ENCODE measurements around the genes METAP1 and EMCN.

DNA sequence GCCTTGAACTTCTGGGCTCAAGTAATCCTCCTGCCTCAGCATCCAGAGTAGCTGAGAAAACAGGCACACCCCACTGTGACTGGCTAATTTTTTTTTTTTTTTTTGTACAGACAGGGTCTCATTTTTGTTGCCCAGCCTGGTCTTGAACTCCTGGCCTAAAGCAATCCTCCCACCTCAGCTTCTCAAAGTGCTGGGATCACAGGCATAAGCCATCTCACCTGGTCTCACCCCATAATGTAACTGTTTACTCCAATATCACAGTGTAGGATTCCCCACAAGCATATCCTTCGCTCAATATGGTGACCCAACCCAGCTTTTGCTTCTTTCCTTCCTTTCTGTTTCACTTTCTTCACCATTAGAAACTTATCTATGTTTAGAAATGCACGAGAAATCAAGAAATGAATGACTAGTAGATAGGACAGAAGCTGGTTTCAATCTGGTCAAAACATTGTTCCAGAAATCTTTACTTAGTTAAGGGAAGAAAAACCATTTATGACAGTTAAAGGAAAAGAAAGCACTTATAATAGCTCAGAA lies 18.9 kb downstream of the TSPAN5 start:
- RRBS = no CpG with 5 or more reads among the region's 2 CpGs

DNA sequence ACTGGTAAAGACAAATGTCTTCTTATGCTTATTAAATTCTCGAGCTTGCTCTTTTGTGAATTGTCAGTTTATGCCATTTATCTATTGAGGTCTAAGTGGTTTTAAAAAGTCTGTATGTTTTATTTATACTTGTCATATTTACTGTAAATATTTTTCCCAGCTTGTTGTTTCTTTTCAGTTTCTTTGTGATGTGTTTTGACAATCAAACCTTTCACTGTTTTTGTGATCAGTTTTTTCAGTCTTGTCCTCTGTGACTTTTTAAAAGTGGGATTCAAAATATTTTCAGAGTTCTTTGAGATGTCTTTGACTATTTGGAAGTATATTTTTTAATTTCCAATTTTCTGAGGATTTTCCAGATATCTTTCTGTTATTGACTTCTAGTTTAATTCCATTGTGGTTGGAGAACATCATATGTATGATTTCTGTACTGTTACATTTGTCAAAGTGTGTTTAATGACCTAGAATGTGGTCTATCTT lies 117.7 kb downstream of the EIF4E start:
- RRBS = no CpG with 5 or more reads among the region's 1 CpG

- RRBS = 2% methylated on average over 21 of the region's 97 CpGs
Measured at GRCh38 chr4:98995597-98996553, at the start of gene METAP1. Gene METAP1 (plus strand): TSS chr4:98995721.

- RRBS = no CpG with 5 or more reads among the region's 1 CpG
Measured at GRCh38 chr4:99051440-99051794, 37.2 kb downstream of the ADH5 start.

DNA sequence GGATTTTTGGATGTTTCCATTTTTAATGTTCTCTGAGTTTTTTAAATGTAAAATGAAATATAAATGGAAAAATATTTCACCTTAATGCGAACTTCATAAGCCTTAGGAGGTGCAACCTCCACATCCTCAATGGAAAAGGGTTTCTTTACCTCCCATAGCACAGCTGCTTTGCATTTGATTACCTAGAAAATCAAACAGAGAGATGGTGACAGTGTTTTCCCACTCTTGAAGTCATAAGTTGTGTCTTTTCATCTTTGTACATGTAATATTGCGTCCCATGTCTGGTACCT lies 2.6 kb downstream of the ADH1B start:
- RRBS = no CpG with 5 or more reads among the region's 2 CpGs

DNA sequence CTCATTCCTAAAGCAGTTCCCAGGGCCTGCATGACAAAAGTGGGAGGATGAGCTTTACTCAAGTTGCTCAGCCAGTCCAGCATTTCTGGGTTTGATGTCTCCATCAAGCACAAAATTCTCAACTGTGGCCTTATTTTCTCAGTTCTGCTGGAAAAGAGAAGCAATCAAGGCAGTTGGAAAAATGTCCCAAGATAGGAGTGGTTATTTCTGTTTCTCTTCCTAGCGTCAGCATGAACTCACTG lies 29.8 kb downstream of the ADH7 start:
- RRBS = no CpG with 5 or more reads among the region's 1 CpG

- RRBS = no CpG with 5 or more reads among the region's 3 CpGs
Measured at GRCh38 chr4:99559069-99559650, 4.7 kb downstream of the TRMT10A start.

DNA sequence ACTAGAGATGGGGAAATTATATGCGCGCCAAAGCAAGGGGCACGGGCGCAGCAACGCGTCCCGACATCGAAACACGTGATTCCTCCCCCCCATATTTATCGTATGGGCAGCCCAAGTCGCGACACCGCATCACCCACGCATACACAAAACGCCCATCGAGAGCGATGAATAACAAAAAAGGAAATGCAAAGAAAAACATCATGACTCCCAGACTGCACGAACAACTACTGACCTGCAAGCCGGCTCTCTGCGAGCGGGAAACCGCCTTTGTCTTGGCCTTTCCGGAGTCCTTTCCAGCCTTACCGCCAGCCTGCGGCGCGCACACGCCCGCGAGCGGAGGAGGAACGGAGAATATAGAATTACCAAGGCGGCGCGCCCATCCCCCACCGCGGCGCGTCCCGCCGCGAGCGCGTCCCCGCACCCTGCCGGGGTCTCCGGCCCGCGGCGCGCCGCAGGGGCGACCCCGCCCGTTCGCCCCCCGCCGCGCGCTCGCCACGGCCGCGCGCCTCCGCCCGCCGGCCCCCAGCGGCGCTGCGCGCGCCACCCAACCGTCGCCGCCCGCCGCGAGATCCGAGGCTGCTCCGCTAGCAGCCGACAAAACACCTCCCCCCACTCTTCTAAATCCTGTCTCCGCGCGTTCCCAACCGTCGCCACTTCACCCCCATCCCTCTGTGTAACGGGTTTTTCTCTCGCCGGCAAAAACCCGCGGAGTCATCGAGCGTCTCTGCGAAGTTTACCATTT lies 473 bp downstream of the H2AZ1 start:
- RRBS = 1% methylated on average over 20 of the region's 95 CpGs

DNA sequence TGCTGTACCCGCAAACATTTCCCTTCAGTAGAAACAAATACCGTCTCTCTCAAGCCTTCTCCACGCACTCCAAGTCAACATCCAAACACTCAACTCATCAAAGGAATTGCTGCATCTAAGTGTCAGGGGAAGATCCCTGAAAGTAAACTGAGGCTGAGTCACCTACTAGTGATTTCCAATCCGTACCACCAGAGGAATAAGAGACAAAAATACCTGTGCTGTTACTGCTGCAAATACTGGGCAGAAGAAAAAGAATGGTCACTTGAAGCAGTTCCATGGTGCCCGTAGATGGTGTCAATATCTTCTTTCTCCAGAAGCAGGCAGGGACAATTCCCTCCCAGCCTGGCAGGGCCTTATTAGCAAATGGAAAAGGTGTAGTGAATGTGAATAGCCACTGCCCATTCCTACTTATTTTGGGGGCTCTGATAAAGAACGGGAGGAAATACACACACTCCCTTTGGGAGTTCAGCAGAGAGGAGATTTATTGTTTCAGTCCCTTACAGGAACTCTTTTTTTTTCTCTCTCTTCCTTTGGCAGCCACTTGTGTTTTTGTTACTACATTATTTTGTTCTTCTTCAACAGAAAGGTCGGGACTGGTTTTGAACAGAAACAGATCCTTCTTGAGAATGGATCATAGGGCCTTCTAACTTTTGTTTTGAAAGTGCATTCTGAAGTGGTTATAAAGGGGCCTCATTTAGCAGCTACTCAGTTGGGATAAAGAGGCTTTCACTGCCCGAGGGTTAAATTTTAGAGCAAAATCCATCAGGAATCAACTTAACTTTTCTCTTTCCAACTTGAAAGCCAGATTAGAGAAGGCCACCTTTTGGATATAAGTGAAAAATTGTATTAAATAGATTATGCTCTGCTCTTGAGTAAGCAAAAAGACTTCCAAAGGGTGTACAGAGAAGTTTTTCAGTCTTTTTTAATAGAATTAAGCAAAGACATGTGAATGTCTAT lies at the start of gene EMCN:
Gene EMCN (minus strand): TSS at position 385 of the 957 bp plus-strand sequence.
- RRBS = no CpG with 5 or more reads among the region's 8 CpGs

DNA sequence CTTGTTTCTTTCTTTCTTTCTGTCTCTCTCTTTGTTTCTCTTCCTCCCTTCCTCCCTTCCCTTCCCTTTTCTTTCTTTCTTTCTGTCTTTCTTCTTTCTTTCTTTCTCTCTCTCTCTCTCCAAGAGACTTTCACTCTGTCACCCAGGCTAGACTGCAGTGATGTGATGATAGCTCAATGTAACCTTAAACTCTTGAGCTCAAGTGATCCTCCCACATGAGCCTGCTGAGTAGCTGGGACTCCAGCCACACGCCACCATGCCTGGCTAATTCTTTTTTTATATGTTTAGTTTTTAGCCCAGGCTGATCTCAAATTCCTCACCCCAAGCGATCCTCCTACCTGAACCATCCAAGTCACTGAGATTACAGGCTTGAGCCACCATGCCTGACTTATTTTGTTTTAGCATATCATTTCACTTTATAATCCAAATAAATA lies 64.3 kb upstream of the EMCN start:
- RRBS = no CpG with 5 or more reads among the region's 2 CpGs

GRCh38 chr4:101345095-101345606 lies 2.2 kb downstream of the PPP3CA start:
- RRBS = no CpG with 5 or more reads among the region's 6 CpGs

DNA sequence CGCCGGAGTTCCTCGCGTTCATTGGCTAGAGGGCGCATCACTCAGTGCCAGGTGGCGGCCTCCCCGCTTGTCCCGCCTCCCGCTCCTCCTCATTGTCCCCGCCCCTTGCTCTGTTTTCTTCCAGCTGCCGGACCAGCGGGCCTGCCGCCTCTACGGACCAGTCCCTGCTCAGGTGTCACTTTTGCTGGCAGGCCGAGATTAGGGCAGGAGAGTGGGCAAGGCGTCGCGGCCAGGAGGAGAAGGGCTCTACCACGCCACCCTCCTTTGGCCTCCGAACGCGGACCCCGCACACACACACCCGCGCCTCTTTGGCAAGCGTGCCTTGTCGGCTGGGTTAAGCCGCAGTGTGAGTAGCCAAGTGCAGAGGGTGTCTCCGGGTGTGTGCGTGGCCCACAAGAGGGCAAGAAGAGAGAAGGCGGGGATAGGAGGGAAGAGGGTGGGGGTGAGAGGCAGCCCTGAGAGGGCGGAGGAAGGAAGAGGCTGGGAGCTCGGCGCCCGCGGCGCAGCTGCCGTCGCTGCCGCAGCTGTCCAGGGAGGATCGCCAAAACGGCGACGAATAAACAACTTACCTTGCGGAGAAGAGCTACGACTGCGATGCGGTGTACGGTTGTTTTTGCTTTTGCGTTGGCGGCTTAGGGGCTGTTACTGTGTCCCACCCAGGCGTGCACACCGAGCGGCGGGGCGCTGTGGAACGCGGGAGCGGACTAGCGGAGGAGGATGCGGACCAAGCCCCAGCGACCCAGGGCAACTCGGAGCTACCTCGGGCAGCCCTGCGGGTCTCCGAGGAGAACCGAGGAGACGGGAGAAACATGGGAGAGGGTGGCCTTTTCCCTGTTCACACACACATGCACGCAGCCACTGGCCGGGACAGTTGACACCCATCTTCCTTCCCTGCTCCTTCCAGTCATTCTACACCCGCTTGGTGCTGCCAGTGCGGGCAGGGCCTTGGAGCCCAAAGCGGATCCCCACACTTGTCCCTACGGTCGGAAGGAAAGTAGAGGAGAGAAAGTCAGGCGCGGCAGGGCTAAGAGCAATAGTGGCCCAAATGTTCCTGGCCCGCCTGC lies 670 bp upstream of the PPP3CA start:
- RRBS = 3% methylated on average over 2 of the region's 78 CpGs

DNA sequence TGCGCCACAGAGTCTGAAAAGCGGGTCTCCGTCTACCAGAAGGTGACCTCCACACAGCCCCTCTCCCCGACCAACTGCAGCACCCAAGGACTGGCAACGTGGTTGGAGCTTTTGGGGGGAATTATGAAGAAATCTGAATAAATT lies 1.3 kb upstream of the PPP3CA start:
- RRBS = no CpG with 5 or more reads among the region's 5 CpGs

GRCh38 chr4:102442138-102442551 lies 59.0 kb upstream of the NFKB1 start:
- RRBS = no CpG with 5 or more reads among the region's 5 CpGs

DNA sequence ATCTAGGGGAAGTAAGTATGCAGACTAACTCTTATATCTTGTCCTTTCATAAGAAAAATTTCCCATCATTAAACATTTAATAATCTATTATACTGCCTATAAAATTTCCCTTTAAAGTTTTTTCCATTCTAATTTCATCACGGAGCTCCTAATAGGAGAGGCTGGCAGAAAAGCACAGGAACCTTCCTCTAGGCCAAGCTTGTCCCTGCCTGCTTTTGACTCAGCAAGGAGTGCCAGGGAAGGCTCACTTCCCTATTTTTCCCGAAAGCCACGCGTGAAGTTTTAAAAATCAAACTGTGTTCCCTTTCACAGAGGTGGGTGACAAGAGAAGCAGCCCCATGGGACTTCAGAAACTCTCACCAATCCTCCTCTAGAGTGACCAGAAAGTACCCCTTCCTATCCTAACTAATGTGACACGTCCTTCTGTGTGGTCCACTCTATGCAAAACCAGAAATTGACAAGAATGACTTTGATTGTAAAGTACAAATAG lies 41.8 kb downstream of the NFKB1 start:
- RRBS = no CpG with 5 or more reads among the region's 5 CpGs

DNA sequence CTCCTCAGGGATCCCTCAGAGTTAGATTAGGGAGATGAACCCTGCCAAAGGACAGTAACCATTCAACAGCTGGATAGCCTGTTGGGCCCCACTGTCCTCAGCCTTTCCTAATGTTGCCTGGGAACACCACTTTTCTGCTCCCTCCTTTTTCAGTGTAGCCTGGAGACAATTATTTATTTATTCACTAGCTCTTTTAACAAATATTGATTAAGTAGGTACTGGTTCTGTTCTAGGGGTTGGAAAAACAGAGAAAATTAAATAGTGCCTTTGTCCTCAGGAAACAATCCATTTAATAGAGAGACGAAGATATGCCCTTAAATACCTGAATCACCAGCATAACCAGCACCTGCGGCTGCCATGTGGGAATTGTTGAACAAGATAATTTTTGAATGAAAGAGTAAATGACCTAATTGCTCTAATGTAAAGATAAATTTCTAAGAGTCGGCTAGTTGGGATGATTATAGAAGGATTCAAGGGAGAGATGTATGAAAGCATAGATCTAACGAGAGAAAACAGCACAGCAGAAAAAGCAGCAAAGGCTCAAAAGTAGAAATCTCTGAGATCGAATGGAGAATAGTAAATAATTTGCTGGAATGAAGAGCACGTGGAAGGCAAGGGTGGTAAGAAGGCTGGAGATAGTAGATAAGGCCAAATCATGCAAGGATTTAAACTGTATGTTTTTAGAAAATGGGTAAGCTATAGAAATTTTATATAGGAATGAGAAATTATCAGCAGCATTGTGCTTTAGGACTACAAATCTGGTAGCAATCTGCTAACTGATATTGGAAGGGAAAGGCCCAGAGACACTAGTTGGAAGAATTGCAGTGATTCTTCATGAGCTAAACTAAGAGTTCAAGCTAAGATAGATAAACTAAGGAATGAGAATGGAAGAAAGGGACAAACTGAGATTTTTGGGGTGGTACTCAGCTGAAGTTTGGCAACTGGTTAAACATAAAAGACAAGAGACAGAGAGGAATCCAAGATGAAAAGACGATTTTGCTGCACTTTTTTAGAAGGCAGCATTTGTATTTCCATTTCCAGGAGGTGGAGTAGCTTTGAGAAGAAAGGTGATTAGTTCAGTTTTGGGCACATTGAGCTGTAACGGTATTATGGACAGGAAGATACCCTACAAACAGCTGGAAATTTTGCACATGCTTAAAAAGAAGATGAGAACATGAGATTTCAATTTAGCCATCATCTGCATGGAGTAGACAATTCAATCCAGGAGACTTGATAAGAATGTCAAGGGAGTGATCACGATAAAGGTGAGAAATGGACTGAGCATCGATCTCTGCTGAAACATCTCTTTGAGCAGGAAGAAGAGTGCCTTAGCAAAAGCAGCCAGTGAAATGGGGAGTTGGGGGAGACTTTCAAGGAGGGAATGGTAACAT lies 54.5 kb downstream of the NFKB1 start:
- RRBS = no CpG with 5 or more reads among the region's 10 CpGs

- RRBS = no CpG with 5 or more reads among the region's 5 CpGs
Measured at GRCh38 chr4:102595917-102596535, 94.9 kb downstream of the NFKB1 start.

DNA sequence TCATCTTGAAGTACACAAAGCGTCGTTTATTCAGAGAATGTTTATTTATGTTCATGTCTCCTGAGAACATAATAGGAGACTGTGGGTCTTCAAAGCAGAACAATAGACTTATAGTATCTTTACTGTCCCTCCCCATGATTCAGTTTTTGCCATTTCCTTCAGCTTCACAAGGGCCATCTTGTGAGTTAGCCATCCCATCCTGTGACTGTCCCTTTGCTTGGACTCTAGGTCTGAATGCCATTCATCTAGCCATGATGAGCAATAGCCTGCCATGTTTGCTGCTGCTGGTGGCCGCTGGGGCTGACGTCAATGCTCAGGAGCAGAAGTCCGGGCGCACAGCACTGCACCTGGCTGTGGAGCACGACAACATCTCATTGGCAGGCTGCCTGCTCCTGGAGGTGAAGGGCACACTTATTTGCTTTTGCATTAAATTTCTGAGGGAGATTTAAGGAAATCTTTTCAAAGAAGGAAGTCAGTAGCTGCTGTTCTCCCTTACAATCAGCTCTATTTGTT lies 105.8 kb downstream of the NFKB1 start:
- RRBS = no CpG with 5 or more reads among the region's 7 CpGs

GRCh38 chr4:102785801-102786258 lies 25.1 kb upstream of the MANBA start:
- RRBS = no CpG with 5 or more reads among the region's 3 CpGs

DNA sequence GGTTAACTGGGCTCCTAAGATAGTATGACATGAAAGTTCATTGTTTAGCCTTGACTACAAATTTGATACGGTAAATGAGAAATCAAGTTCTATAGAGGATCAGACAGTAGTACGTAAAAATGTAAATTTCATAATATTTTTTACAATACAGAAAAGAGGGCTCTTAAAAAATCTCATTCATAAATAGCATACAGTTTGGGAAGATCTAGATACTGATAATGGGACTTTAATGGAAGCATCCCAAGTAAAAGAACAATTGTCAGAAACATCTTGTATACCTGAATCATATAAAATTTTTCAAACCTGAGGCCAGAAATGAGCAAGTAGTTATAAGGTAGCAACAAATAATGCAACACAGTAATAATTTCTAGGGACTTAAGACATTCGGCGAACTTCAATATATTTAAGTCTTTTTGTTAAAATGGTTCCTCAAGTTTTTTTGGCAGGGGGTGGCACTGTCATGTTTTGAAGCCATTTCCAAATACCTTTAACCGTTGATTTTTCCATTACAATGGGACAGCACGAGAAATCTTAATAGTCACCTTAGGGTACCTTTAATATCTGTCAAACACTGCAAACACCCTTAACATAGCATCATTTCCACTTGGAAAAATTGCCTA lies 32.5 kb upstream of the MANBA start:
- RRBS = no CpG with 5 or more reads among the region's 6 CpGs